Skeletal muscle satellite cell (primary cell): ENCODE results near the genes NDNF and EXOSC9.

DNA sequence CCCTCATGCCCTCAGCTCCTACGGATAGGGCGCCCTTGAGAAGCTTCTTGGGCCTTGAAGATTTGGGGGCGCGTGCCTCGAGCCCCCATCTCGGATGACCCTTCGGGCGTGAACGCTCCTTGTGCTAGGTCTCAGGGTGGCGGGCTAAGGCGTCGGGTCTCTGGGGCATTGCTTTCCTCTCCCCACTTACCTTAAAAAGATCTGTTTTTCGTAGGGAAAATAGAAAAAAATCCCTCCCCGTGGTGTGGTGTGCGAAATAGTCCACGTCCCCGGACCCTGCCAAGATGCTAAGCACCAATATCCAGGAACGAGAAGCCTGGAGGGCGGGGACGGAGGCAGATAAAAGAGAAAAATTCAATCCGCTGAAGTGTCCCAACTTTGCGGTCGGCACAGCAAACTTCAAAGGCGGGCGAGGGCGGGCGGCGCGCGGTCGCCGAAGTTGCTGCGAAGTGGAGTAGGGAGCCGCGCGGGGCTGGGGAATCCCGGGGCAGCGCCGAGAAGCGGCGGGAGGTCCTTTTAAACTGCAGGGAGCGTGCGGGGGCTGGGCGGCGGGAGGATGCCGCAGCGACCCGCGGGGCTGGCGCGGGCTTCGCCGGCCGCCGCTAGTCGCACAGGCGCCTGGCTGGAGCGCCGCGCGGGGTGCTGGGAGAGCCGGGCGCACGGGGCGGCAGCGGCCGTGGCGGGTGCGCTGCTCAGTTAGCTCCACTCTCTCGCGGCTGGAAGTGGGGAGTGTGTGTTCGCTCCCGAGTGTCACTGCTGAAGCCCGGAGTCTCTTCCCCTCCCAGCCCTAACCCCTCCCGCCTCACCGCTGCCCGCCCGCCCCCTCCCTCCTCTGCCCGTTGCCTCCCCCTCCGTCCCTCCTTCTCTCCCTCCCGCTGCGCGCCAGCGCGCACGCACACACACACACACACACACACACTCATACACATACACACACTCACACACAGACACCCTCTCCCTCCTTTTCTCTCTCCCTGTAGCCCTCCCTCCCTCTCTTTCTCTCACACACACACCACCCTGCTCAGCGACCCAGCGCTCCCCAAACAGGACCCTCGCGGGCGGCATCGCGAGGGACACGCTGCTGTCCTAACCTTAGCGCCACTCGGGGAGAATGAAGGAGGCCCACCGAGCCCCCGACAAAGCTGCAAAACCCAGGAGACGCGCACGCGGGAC, at the start of gene NDNF:
NDNF (minus strand) TSS at position 733 of the 1,173 bp plus-strand sequence.
- CAGE, long polyA plus RNA, result no peak

DNA sequence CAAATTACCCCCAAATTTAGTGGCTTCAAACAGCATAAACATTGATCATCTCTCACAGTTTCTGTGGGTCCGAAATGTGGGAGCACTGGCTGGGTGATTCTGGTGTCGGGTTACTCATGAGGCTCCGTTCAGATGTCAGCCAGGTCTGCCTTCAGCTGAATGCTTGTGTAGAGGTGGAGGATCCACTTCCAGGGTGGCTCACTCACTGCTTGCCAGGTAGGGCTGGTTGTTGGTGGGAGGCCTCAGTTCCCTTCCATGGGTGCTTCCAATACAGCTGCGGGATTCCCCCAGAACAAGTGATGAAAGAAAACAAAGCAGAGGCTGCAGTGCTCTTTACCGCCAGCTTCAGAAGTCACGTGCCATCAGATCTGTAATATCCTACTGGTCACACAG, 1.0 kb upstream of the SMIM43 start:
- CAGE, long polyA plus RNA, result no peak

GRCh38 chr4:121767338-121767729, 2.4 kb upstream of the SMIM43 start:
- CAGE, long polyA plus RNA, result no peak

- CAGE, long polyA plus RNA, result no peak
Measured at GRCh38 chr4:121800927-121801830, at the start of gene EXOSC9. EXOSC9 (plus strand) TSS chr4:121801323.

- CAGE, long polyA plus RNA, result no peak
Measured at GRCh38 chr4:121853253-121854012, 16.8 kb downstream of the BBS7 start.

GRCh38 chr4:121989638-121990042, 37.8 kb upstream of the TRPC3 start:
- CAGE, long polyA plus RNA, result no peak

GRCh38 chr4:122349406-122350028, 29.3 kb upstream of the ADAD1 start:
- CAGE, long polyA plus RNA, result no peak

GRCh38 chr4:122353645-122354059, 25.2 kb upstream of the ADAD1 start:
- CAGE, long polyA plus RNA, result no peak

DNA sequence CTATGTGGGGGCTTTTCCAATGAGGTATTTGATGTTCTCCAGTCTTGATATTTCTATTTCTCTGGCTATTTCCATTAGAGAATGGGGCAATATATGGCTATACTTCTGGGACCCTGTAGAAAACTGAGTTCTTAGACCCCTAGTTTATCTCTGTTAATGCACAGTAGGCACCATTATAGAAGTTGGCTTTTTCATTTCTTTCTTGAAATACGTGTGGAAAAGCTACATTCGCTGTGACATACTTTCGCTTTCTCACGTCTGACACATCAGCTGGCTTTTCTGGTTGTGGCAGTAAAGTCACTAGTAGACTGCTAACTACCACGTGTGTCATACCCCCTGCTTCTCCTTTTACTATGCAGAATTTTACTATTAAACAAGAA, 1.9 kb upstream of the IL2 start:
- CAGE, long polyA plus RNA, result no peak

DNA sequence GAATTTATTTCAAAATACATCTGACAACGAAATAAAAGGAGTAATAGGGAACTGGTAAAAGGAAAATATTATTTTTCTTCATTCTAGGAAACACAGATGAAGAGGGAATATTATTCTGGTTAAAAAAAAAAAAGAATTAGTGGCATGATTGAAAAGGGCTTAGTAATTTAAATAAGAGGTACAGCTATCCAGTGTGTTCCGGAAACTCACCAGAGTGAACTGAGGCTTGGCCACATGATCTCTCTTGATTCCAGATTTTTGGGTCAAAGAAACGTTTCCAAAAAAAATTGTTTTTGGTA, 28.1 kb upstream of the FGF2 start:
- CAGE, long polyA plus RNA, result no peak

DNA sequence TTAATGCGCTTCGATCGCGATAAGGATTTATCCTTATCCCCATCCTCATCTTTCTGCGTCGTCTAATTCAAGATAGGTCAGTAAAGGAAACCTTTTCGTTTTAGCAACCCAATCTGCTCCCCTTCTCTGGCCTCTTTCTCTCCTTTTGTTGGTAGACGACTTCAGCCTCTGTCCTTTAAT, 658 bp upstream of the FGF2 start:
- CAGE, long polyA plus RNA, result no peak

DNA sequence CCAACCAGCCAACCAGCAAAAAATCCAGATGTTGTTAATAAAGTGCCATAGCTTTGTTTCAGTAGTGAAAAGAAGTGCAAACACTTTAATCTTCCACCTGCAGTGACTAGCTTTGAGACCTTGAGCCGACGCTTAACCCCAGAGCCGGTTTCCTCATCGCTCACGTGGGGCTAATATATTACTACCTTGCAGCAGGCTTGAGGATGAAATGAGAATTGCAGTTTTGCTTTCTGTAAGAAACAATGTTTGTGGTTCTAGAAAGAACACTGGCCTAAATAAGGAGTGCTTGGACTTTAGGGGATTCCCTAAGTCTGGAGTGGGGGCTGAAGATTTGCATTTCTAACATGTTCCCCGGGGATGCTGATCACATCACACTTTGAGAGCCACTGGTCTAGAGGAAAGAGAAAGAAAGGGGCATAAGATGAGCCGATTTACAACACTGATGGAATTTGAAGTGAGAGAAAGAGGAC, 1.3 kb downstream of the FGF2 start:
- CAGE, long polyA plus RNA, result no peak

GRCh38 chr4:122944902-122945584, 22.2 kb downstream of the SPATA5 start:
- CAGE, long polyA plus RNA, result no peak

DNA sequence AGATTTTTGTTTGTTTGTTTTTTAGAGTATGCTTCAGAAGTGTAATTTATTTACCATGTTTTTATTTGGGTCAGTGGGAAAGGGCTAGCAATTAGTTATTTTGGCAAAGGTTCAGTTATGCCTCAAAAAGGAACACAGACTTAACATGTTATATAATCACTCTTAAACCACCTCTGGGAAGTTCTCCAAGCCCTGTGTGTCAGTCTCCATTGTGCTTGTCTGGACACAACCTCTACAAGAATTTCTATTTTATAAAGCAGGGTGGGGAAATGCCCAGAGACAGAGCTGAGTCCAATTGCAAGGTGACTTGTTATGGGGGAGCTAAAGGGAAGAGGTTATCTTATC, 44.0 kb upstream of the SPRY1 start:
- CAGE, long polyA plus RNA, result no peak

- CAGE, long polyA plus RNA, result no peak
Measured at GRCh38 chr4:123359647-123360281, 36.8 kb upstream of the SPRY1 start.

- CAGE, long polyA plus RNA, result no peak
Measured at GRCh38 chr4:123744903-123745189, 348.3 kb downstream of the SPRY1 start.

GRCh38 chr4:124097437-124097793, 615.1 kb downstream of the ANKRD50 start:
- CAGE, long polyA plus RNA, result no peak

DNA sequence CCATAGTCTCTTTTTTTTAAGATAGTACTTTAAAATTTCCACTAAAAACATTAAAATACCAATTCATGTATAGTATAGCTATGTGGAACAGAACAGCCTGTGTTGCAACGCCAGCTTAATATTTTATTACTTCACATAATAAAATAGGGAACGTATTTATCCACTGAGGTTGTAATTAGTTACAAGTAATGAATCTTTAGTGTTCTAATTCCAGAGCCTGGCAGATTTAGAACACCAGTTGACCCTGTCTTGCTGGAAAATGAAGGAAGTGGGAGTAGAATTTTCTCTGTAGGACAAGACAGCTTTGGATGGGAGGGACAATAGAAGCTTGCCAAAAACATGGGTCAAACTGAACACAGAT, 20.0 kb downstream of the FAT4 start:
- CAGE, long polyA plus RNA, result no peak

- CAGE, long polyA plus RNA, result no peak
Measured at GRCh38 chr4:125676161-125676604, 361.4 kb downstream of the FAT4 start.

GRCh38 chr4:127656017-127656378, 23.2 kb downstream of the INTU start:
- CAGE, long polyA plus RNA, result no peak